Heart (tissue), 3 donors: ENCODE results near the gene C14orf132.

DNA sequence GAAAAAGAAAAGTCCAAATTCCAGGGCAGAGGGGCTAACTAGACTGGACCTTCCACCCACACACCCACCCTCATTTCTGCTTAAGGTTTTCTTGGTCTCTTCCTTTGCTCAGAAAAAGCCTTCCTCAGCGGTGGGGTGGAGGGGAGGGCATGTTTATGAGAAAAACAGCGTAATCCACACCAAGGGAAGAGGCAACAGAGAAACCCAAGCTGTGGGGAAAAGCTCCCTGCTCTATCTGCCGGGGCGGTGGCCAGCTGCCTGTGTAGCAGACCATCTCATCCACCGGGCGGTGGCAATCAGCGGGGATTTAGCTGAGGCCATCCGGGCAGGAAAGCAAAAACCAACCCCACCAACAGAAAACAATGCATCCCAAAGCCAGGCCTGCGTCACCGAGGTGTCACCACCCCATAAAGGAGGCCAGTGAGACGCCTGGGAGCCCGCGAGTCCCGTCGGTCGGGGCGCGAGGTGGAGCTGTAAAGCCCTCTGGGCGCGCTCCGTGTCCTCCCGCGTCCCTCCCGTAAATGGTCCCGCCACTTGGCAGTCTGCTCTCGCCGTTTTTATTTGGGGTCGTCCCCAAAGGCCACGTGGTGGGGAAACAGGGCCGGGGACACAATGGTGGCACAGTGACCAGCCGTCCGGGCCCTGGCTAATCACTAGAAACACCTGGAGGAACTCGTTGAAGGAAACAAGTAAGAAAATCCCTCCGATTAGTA lies 94.5 kb upstream of the GSC start:
- RAMPAGE, long total RNA, 2 experiments = no peak in any of the 2 experiments

GRCh38 chr14:95103068-95103628 lies 54.2 kb downstream of the DICER1 start:
- RAMPAGE, long total RNA, 2 experiments = no peak in any of the 2 experiments

DNA sequence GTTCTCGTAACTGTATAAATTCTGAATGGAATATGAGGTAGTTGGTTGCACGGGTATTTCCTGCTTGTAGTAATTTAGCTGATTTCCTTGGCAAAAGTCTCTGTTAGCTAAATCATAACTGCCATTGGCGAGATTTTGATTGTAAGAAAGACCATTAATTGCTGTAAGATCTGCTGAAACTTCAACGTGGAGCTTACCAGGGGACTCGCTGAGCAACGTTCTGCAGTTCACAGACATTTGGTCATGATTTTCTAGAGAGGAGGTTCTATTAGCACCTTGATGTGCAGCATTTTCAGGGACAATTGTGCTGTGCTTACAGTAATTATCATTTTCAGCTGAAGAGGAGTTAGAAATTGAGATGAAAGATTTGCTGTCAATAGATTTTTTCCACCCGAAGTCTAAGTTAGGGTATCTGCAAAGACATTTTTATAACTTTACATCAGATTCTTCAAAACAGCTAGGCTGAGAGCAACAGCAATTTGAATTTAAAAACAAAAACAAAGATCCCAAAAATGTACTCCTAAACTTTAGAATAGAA lies 53.5 kb downstream of the DICER1 start:
- RAMPAGE, long total RNA, 2 experiments = no peak in any of the 2 experiments

GRCh38 chr14:95207944-95208605 lies 50.7 kb upstream of the DICER1 start:
- RAMPAGE, long total RNA, 2 experiments = no peak in any of the 2 experiments

GRCh38 chr14:95211733-95212508 lies 54.6 kb upstream of the DICER1 start:
- RAMPAGE, long total RNA, 2 experiments = no peak in any of the 2 experiments

- RAMPAGE, long total RNA, 2 experiments = no peak in any of the 2 experiments
Measured at GRCh38 chr14:95259111-95259725, 60.5 kb downstream of the CLMN start.

GRCh38 chr14:95286602-95287764 lies 32.7 kb downstream of the CLMN start:
- RAMPAGE, long total RNA, 2 experiments = no peak in any of the 2 experiments

- RAMPAGE, long total RNA, 2 experiments = no peak in any of the 2 experiments
Measured at GRCh38 chr14:95308704-95309896, 10.6 kb downstream of the CLMN start.

- RAMPAGE, long total RNA, 2 experiments = no peak in any of the 2 experiments
Measured at GRCh38 chr14:95317927-95318917, 1.5 kb downstream of the CLMN start.

- RAMPAGE, long total RNA, 2 experiments = no peak in any of the 2 experiments
Measured at GRCh38 chr14:95462872-95463947, 53.2 kb downstream of the SYNE3 start.

DNA sequence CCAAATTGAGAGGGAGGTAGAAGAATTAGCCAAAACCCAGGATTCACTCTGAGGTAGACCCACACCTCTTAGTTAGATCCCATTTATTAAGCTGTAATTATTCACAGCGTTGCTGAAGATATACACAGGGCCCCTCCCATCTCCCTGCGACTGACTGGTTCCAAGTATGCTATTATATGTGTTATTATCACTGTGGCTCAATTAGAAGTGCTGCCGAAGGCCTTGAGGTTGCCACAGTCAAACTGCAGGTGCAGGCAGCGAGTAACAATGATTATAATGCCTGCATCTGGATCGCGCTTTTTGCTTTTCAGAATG lies 1.5 kb upstream of the SYNE3 start:
- RAMPAGE, long total RNA, 2 experiments = no peak in any of the 2 experiments

DNA sequence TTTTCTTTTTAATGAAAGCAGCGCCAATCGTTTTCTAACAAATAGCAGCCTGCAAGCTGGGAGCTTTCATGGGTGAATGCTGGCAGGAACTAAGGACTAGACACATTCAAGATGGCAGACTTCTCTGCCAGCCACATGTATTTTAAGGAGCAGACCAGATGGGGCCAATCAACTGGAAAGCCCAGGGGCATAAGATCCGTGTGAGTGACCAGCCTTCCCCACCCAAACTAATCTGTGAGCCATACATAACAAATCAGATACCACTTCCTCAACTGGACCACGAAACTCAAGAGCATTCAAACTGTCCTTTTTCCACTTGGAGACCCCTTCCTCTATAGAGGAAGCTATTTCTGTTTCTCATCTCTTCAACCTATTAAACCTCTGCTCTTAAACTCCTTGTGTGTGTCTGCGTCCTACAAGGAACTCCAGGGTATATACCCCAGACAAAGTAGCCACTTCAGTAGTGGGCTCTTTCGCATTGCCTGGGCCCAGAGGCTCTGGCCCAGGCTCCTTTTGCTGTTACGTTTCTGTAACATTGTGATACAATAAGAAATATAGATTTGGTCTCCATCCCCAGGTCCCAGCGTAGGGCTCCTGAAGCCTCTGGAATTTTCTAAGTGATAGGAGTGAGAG lies 9.8 kb downstream of the TCL1B start:
- RAMPAGE, long total RNA, 2 experiments = no peak in any of the 2 experiments

- RAMPAGE, long total RNA, 2 experiments = no peak in any of the 2 experiments
Measured at GRCh38 chr14:96038889-96039583, at the start of gene C14orf132. Gene C14orf132, plus strand, starts transcription at chr14:96039362.

- RAMPAGE, long total RNA, 2 experiments = no peak in any of the 2 experiments
Measured at GRCh38 chr14:96040690-96041111, 1.5 kb downstream of the C14orf132 start.

- RAMPAGE, long total RNA, 2 experiments = no peak in any of the 2 experiments
Measured at GRCh38 chr14:96095629-96096385, 56.6 kb downstream of the C14orf132 start.

- RAMPAGE, long total RNA, 2 experiments = no peak in any of the 2 experiments
Measured at GRCh38 chr14:96098095-96098412, 58.9 kb downstream of the C14orf132 start.

DNA sequence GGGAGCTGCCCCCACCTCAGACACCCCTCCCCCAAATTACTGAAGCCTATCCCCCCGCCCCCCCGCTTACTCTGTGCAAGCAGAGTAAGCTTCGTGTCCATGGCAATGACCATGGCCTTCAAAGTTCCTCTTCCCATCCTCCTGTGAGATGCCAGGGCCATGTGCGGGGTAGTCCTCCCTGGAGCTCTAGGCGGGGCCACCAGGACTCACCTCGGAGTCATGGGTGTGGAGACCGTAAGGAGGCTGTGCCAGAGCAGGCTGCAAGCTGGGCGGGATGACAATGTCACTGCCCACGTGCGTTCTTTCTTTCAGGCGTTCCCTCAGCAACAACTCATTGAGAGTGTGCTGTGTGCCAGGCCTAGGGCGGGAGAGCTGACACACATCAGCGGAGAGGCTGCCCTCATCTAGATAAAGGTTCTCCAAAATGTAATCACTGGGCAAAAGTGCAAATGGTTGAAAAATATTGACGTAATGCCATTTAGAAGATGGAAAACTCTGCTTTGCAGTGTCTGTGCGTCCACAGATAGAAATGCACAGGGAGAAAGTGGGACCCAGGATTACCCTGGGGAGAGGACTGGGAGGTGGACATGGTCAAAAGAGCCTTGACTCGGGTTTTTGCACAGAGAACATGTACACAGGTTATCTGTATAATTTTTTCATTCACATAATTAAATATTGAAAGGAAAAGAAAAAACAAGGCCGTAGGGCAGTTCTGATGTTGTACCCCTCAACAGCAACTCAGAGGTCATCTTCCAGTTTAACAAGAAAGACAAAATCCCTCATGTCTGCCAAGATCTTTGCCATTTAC lies 67.0 kb downstream of the C14orf132 start:
- RAMPAGE, long total RNA, 2 experiments = no peak in any of the 2 experiments

DNA sequence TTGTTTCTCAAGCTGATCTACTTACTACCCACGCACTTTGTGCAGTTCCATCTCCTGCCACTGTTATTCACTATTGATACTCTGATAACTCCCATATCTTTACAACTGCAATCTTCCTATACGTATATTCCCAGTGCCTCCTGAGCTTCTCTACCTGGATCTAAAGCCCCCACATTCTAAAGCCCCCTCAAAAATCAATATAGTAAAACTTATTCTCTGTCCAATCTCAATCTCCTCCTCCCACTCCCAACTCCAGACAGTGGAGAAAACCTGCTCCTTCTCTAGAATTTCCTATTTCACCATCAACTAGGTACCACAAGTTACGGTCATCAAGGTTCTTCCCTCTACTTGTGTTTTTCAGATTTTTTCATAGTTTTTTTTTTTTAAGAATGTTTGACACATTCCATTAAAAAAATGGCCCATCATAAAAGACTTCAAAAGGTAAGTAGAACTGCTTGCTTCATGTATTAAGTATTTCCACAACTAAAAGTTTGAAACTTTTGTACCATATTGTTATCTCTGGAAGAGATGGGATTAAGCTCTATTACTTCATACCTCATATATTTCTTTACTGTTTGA lies 5.7 kb downstream of the ATG2B start:
- RAMPAGE, long total RNA, 2 experiments = no peak in any of the 2 experiments

- RAMPAGE, long total RNA, 2 experiments = no peak in any of the 2 experiments
Measured at GRCh38 chr14:97706968-97707203, 909.7 kb downstream of the VRK1 start.

DNA sequence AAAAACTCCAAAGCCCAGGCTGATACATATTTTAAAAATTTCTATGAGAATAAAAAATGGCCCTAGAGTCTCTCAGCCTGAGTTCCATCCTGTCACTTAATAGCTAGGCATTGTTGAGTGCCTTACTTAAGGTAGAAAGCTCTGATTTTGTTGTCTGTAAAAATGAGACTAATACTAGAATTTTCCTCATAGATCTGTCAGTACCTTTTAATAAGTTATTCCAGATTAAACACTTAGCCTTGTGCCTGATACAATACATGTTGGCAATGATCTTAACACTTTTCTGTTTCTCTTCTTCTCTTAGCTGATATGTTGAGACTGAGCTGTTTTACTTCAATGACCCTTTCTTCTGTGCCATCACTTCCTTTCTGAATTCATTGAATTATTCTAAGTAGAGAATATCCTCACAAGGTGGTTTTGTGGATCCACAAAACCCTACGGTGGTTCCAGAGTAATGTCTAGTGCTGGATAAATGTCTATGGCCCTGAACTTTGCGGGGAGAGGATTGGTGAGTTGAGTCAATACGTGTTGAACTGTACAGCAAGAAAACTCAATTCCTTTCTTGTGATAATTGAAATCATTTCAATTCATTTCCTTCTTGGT lies 1177.4 kb downstream of the VRK1 start:
- RAMPAGE, long total RNA, 2 experiments = no peak in any of the 2 experiments